Tongue (tissue), 2 donors: ENCODE measurements around the genes ASAH2 and SGMS1.

- RAMPAGE, long total RNA: no peak
Measured at GRCh38 chr10:50251230-50251868, at the start of gene ASAH2. Gene ASAH2, minus strand, starts transcription at chr10:50251516.

DNA sequence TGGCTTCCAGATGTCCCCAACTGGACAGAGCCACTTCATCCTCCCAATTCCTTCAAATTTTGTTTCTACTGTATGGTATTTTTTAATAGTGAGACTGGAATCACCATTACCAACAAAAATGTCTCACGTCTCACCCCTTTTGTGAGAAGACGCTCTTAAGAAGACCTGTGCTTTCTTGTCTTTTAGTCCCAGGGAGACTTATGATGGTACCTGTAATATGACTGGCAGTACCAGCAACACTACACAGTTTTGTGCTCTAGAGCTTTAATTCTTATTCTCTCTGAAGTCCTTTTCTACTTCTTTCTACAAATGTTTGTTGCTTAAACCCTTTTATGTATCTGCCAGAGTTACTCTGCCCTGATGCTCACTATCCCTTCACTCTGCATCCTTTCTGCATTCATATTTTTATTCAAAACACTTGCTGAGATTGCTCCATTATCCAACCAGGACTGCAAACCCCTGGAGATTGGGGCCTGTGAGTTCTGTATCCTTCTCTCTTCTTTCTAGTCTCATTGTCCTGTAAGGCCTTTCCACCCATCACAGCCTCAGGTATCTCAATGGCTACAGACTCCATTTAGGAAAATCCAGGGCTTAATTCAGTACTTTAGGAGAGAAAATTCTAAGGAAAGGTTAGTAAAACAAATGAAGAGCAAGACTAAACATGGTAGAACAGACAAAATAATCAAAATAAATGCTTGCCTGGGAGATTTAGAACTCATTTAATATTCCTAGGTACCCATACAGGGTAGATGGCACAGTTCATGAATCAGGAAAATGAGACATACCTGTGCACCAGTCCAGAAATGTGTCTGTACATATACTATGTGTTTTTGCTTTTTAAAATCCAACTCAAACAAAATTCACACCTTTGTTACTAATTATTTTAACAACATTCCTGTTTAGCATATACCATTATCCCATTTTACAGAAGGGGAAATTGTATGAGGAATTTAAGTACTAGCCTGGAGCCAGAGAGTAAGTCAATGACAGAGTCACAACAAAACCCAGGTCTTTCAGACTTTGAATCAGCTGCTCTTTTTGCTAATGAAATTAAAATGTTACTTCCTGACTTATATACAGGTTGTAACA lies 82.1 kb upstream of the ASAH2 start:
- RAMPAGE, long total RNA: no peak

- RAMPAGE, long total RNA: no peak
Measured at GRCh38 chr10:50384945-50385575, 133.7 kb upstream of the ASAH2 start.

GRCh38 chr10:50396136-50396693 lies 144.9 kb upstream of the ASAH2 start:
- RAMPAGE, long total RNA: no peak

- RAMPAGE, long total RNA: no peak
Measured at GRCh38 chr10:50469997-50470369, 153.8 kb downstream of the SGMS1 start.

- RAMPAGE, long total RNA: no peak
Measured at GRCh38 chr10:50582517-50583236, 41.1 kb downstream of the SGMS1 start.

GRCh38 chr10:50623675-50624390 lies at the start of gene SGMS1:
Gene SGMS1, minus strand, starts transcription at chr10:50623956.
- RAMPAGE, long total RNA: start-site peak on the minus strand at chr10:50623905-50623953, 146 and 34 reads in 2 replicates

GRCh38 chr10:50990633-50991080 lies 83.6 kb upstream of the PRKG1 start:
- RAMPAGE, long total RNA: no peak

DNA sequence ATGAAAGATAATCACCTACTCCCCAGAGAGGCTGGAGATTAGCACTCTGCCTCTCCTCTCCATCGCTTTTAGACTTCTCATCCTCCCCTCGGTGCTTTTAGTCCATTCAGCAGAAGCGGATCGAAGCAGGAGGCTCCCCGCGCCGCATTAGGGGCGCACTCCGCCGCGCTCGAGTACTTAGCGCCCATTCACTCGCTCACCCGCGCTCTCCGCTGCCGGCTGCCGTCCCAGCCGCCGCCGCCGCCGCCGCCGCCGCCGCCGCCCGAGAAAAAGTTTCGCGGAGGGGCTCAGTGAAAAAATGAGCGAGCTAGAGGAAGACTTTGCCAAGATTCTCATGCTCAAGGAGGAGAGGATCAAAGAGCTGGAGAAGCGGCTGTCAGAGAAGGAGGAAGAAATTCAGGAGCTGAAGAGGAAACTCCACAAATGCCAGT lies 83.2 kb upstream of the PRKG1 start:
- RAMPAGE, long total RNA: no peak

DNA sequence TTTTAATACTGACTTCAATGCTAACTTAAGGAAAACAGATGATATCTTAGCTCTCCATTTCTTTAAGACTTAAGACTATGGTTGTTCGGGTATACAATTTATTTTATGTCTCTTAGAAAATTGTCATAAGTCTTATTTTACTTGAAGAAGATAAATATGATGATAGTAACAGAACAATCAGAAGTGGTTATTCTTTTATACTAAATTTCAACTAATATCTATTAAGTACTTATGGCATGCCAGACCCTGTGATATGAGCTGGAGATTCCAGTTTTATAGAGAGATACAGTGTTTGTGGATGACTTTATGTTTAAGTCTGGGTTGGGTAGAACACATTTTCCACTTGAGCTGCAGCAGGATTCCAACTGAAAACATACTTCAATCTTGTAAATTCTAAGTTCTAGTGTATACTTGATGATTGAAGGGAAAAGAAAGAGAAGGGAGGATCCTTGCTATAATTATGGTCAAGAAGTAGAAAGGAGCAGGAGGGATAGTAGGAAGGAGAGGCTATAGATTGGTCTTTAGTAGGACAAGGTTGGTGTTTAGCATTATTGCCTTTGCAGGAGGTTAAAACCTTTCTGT lies 121.4 kb downstream of the PRKG1 start:
- RAMPAGE, long total RNA: no peak

DNA sequence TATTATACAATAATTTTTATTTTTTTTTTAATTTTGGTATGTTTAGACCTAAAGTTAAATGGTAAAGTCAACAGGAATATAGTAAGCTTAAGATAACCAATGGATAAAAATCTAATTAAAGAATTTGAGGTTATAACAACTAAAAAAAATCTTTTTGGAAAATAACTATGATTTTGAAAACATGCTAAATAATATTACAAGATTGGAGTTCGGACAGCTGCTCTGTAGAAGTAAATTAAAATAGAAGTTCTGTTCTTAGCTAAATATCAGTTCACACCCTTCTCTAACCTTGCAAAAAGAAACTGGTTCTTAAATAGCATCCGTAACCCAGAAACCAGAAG lies 164.6 kb downstream of the PRKG1 start:
- RAMPAGE, long total RNA: no peak

- RAMPAGE, long total RNA: no peak
Measured at GRCh38 chr10:51457222-51457555, 242.2 kb downstream of the CSTF2T start.

- RAMPAGE, long total RNA: no peak
Measured at GRCh38 chr10:51571307-51572207, 127.8 kb downstream of the CSTF2T start.

DNA sequence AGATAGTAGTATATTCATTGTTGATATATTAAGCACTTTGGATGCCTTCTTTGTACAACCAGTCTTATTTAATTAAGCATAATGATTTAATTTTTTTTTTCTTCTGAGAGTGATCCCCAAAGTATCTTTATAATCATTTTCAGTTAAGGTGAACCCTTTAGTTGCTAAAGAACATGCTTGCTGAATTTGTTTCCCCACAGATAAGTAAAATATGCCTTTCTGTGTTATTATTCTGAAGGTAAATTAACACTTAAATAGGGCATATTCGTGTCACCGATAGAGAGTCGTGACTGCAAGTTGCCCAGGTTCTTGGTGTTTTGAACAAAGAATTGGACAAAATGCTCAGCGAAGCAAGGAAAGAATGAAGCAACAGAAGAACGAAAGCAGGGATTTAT lies 50.1 kb downstream of the CSTF2T start:
- RAMPAGE, long total RNA: no peak

- RAMPAGE, long total RNA: no peak
Measured at GRCh38 chr10:51659677-51660379, 39.6 kb downstream of the CSTF2T start.

GRCh38 chr10:52127969-52128649 lies 186.0 kb upstream of the DKK1 start:
- RAMPAGE, long total RNA: no peak

- RAMPAGE, long total RNA: no peak
Measured at GRCh38 chr10:52759135-52759722, 13.4 kb downstream of the MBL2 start.

- RAMPAGE, long total RNA: no peak
Measured at GRCh38 chr10:58189283-58189896, 78.3 kb downstream of the IPMK start.

GRCh38 chr10:58335288-58336163 lies 720 bp downstream of the UBE2D1 start:
- RAMPAGE, long total RNA: no peak

DNA sequence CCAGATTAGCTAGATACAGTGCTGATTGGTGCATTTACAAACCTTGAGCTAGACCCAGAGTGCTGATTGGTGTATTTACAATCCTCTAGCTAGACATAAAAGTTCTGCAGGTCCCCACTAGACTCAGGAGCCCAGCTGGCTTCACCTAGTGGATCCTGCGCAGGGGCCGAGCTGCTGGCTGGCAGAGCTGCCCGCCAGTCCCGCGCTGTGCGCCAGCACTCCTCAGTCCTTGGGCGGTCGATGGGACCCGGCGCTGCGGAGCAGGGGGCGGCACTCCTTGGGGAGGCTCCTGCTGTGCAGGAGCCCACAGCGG lies 62.8 kb downstream of the TFAM start:
- RAMPAGE, long total RNA: no peak